HGPS cell (cell line): ENCODE data around the genes STX18 and CRMP1.

DNA sequence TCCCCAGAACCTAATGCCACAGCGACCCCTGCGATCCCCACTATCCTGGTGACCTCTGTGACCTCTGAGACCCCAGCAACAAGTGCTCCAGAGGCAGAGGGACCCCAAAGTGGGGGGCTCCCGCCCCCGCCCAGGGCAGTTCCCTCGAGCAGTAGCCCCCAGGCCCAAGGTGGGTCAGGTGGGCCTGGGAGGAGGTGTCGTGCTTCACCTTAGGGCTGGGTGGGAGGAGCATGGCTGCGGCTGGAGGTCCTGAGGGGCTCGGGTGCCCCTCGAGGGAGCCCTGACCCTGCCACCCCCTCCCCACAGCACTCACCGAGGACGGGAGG is 939 bp downstream of the HGFAC start:
- RRBS: no CpG with 5 or more reads among the region's 11 CpGs

DNA sequence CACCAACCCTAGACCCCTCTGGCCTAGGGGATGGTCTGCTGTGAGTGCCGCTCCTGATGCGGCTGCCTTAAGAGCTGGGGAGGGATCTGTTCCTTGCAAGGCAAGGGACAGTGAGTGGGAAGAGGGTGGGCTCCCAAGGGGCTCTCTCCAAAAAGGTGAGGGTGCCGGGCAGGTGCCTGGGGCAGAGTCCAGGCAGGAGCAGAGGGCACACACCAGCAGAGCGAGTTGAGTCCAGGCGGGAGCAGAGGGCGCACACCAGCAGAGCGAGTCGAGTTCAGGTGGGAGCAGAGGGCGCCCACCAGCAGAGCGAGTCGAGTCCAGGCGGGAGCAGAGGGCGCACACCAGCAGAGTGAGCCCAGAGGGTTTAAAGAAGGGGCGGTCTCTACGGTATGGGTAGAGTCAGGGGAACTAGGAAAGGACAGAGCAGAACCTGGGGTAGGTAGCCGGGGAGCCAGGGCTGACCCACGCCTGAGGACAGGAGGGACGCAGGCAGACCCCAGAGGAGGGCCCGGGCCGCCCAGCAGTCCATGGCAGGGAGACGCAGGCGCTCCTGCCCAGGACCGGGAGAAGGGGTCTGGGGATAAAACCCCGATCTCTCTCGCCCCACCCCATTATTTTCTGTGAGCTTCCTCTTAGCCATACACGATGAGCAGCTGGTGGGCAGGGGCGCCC is 22.0 kb upstream of the ADRA2C start:
- RRBS: 72% methylated on average over 8 of the region's 27 CpGs

DNA sequence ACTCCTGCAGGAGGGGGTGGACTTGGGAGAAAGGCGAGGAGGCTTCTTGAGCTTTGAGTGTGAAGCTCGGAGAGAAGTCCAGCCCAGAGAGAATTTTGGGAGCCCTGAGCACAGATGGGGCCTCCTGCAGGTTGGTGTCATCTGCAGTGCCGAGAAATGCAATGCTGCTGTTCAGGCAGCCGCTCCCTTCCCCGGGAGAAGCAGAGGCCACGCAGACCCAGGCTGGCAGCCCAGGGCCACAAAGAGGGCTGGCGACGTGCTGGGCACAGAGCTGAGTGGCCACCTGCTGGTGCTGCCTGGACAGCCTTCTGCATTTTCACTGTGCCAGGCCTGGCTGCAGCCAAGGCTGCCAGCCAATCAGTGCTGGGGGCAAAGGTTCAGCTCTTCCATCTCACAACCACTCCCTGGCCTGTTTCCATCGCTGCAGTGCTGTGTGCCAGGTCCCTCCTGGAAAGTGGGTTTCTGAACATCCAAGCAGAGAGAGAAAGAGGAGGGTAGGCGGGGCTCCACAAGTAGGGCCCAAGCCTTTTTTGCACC is 20.0 kb downstream of the ADRA2C start:
- RRBS: no CpG with 5 or more reads among the region's 10 CpGs

DNA sequence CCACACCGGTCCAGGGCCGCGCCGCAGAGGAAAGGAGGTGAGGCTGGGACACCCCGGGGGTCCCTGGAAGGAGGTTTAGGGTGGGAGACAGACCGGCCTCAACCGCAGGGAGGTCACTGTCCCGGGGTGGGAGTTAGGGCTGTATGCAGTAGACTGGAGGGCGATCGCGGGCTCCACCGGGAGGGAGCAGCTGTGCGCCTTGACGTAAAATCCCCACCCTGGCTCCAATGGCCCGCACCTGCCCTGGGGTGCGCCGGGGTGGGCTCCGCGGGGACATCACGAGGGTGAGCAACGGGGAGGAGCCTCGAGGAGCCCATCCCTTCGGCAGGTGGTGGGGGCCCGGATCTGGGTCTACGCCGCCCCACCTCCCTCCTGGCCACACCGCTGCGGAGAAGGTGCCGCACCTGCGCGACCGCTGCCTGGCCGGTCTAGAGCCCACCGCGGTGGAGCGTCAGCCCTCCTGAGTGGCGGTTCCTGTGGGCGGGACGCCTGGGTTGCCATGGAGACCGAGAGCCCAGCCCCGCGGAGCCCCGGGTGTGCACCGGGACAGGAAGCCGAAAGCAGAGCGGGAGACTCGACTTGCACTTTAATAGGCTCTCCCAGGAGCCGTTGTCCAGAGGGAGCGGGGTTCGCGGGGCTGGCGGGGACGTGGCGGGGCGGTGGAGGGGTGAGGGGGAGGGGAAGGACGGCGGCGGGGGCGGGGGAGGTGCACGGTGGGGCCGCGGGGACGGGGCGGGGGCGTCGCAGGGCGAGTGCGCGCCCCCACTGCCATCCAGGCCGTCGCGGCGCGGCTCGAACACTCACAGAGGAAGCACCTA is 105.2 kb downstream of the ADRA2C start:
- RRBS: 8% methylated on average over 34 of the region's 75 CpGs

DNA sequence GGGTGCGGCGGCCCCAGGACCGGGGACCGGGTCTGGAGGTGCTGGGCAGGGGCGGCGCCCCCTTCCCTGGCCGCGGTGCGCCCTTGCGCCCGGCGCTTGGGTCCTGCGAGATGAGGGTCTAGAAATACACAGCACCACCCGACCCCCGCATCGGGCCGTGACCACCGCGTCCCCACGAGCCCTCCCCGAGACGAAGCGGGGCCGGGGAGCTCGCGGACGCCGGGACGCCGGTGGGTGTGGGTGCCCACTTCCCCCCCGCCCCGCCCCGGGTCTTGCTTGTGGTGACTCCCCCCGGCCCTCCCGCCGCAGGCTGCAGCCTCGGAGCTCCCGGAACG is 360 bp downstream of the NSG1 start:
- RRBS: 4% methylated on average over 20 of the region's 39 CpGs

GRCh38 chr4:4389588-4389834 is 2.6 kb downstream of the NSG1 start:
- RRBS: no CpG with 5 or more reads among the region's 6 CpGs

- RRBS: no CpG with 5 or more reads among the region's 10 CpGs
Measured at GRCh38 chr4:4421226-4421612, 34.3 kb downstream of the NSG1 start.

DNA sequence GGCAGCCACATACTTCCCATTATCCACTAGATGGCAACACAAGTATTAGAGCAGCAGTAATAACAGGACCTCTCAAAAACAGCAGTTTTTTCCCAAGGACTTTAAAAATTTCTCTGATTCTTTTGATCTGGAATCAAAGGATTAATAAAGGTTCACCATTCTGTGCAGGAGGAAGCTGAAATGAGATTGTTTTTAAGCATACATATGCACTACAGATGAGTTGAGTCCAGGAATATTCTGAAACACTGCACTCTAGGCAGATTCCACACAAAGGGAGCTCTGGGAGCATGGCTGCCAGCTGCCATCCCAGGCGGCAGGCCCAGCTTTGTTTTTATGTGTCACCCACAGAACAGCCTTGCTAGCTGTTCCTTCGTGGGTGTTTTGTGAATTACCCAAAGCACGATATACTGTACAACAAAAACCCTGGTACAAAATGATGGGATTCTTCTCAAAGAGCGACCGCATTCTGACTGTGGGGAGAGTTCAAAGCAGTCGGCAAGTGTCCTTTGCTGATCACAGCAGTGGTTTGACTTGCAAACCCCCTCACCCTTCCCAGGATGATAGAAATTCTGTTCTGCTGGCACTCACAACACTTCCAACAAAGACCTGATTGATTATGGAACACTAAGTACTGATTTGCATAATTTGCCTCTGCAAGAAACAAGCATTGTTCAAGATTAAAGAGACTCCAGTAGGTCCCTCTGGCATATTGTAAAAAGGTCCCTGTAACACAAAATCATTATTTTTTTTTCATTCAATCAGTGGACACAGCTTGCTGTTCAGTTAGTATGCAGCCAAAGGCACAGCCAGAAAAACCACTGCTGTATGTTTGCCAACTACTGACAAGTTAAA is 60.9 kb downstream of the STX18 start:
- RRBS: no CpG with 5 or more reads among the region's 6 CpGs

DNA sequence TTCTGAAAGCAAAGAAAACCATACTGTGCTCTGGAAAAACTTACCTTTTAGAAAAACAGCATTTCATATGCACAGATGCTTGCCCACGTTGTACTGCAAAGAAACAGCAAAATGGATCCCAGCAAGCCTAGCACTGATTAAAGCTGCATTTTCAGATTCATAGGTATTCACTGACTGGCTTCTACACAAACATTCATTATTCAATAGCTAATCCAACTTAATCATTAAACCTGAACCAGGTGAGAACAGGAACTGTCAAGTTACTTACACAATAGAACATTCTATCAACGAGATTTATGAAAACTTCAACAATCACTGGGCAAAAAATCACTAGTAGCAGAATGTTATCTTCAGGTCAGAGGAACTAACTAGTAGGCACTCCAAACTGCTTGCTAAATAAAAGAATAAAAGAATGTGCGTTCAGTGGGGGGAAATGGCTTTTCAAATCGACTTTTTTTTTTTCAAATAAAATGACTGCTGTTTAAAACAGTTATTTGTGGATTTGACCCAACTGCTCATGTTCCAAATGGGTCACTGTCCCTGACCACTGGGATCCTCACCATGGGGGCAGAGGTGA is 42.3 kb downstream of the STX18 start:
- RRBS: no CpG with 5 or more reads among the region's 4 CpGs

- RRBS: 2% methylated on average over 17 of the region's 79 CpGs
Measured at GRCh38 chr4:4541656-4542659, at the start of gene STX18. Gene STX18 (minus strand): TSS chr4:4542048.

DNA sequence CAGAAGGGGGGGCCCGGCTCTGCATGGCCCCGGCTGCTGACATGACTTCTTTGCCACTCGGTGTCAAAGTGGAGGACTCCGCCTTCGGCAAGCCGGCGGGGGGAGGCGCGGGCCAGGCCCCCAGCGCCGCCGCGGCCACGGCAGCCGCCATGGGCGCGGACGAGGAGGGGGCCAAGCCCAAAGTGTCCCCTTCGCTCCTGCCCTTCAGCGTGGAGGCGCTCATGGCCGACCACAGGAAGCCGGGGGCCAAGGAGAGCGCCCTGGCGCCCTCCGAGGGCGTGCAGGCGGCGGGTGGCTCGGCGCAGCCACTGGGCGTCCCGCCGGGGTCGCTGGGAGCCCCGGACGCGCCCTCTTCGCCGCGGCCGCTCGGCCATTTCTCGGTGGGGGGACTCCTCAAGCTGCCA is 414 bp downstream of the MSX1 start:
- RRBS: 1% methylated on average over 16 of the region's 44 CpGs

DNA sequence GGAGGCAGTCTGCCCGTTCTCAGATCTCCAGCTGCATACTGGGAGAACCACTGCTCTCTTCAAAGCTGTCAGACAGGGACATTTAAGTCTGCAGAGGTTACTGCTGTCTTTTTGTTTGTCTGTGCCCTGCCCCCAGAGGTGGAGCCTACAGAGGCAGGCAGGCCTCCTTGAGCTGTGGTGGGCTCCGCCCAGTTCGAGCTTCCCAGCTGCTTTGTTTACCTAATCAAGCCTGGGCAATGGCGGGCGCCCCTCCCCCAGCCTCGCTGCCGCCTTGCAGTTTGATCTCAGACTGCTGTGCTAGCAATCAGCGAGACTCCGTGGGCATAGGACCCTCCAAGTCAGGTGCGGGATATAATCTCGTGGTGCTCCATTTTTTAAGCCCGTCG is 60.0 kb downstream of the CYTL1 start:
- RRBS: no CpG with 5 or more reads among the region's 13 CpGs

DNA sequence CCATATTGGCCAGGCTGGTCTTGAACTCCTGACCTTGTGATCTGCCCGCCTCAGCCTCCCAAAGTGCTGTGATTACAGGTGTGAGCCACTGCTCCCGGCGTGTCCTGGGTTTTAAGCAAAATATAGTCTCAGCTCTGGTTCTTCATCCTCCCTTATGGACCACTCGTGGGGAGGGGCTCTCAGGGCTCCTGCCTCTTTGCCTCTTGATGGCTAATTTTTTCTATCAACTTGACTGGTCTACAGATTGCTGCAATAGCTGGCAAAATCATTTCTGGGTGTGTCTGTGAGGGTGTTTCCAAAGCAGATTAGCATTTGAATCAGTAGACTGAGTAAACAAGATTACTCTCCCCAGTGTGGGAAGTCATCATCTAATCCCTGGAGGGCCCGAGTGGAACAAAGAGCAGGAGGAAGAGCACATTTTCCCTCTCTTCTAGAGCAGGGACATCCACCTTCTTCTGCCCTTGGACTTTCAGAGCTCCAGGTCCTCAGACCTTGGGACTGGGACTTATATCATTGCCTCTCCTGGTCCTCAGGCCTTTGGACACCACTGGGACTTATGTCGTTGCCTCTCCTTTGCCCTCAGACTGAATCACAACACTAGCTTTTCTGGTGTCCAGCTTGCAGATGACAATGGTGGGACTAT is 153.5 kb downstream of the STK32B start:
- RRBS: no CpG with 5 or more reads among the region's 6 CpGs

GRCh38 chr4:5576077-5576620 is 132.2 kb downstream of the EVC2 start:
- RRBS: no CpG with 5 or more reads among the region's 9 CpGs

DNA sequence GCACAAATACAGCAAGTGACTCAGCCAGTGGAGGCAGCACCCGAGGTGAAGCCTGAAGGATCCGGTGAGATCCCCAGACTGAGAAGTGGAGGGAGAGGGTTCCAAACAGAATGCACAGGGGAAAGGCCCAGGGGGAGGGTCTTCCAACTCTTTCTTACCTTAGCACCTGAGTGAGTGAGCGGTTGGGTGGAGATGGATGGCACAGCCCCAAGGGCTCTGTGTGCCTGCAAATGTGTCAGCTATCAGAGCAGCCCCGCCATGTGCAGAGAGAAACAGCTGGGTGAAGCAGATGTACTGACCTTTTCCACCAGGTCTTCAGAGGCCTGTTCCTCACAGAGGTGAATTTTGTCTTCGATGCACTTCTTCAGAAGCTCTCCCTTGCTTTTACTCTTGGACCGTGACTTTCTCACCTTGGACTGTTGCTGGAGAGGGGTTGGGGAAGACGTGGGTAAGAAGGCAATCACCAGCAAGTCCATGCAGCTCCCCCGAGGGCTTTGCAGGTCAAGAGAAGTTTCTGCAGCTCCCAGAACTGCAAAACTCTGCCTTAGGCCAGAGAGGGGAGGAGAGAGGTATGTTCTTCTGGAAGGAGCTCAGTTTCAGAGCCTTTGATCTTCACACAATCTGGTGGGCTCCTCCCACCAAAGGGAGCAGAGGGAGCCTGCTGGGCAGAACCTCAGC is 93.1 kb downstream of the EVC2 start:
- RRBS: no CpG with 5 or more reads among the region's 8 CpGs

DNA sequence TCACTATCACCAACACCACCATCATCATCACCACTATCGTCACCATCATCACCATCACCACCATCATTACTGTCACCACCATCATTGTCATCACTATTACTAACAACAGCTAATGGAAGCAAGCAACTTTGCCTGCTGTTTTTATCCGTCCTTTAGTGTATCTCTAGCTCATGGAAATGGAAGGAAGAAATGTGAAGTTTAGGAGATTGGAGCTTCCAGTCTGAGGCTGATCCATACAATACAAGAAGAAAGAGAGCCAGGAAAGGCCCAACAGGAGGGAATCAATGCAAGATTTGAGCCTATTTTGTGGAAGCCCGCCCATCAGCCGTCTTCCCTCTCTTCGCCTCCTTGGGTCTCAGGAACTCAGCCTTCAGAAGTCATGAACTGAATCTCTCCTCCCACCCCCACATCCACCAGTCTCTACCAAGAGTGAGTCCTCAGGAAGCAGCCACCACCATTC is 72.6 kb downstream of the CRMP1 start:
- RRBS: no CpG with 5 or more reads among the region's 5 CpGs

GRCh38 chr4:5892552-5893548 is at the start of gene CRMP1:
Gene CRMP1 (minus strand): TSS chr4:5893086.
- RRBS: 6% methylated on average over 67 of the region's 145 CpGs

GRCh38 chr4:5956176-5957014 is 63.5 kb upstream of the CRMP1 start:
- RRBS: no CpG with 5 or more reads among the region's 16 CpGs

DNA sequence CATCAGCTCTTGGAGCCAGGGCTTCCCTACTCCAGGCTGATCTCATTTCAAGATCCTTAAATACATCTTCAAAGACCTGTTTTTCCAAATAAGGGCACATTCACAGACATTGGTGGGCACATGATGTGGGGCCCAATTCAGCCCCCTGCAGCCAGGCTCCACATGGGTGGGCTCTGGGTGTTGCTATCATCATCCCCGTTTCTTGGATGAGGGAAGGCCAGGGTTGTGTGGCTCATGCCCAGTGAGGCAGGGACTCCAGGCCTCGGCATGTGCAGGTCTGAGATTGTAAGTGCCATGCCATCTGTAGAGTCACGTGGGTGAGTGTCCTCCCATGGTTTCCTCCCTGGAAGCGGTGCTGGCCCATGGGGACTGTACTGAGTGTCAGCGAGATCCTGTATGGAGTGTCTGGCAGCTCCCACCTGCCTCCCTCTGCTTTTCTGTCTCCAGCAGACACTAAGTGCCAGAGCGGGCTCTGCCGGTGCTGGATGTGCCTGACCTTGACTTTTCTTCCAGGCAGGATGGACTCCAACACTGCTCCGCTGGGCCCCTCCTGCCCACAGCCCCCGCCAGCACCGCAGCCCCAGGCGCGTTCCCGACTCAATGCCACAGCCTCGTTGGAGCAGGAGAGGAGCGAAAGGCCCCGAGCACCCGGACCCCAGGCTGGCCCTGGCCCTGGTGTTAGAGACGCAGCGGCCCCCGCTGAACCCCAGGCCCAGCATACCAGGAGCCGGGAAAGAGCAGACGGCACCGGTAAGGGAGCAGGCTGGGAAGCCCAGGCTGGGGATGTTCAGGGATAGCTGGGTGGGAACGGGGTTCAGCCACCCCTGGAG is 7.5 kb downstream of the WFS1 start:
- RRBS: 96% methylated on average over 3 of the region's 24 CpGs

- RRBS: no CpG with 5 or more reads among the region's 14 CpGs
Measured at GRCh38 chr4:6281741-6282376, 12.2 kb downstream of the WFS1 start.